CMK (cell line): ENCODE measurements around the gene ENSG00000236543.

GRCh38 chr9:134380620-134381611, 54.7 kb downstream of the RXRA start:
- RRBS: 80% methylated on average over 1 of the region's 22 CpGs

- RRBS: no CpG with 5 or more reads among the region's 32 CpGs
These were observed 81.8 kb downstream of the RXRA start for GRCh38 chr9:134407764-134408786.

DNA sequence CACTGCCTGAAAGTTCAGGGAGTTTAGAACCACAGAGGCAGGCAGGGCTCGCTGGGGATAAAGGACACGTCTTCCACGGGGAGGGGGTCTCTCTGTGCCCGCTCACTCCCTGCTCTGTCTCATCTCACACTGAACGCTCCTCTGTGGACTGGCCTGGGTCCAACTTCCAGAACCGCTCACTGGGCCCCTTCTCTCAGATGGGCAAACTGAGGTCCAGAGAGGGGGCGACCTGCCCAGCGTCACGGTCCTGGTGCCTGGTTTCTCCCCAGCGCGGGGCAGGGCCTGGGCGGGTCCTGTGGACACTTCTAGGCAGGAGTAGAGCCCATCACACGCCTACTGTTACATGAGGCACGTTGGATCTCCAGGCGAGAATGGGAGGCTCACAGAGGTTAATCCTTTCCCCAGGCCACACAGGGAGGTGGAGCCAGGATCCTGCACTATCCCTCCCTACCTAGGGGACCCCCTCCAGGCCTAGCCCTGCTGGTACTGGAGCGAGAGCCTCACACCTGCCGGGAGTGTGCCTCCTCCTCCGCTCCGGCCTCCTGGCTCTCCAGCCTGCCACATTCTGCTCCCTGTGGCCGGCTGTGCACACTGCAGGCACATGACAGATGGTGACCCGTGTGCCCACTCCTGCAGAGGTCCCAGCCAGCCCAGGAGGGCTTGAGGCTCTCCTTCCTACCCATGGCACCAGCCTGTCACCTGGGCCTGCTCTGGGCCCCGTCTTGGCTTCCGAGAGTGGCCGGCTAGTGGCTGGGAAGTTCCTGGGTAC, 93.3 kb downstream of the RXRA start:
- RRBS: 0% methylated on average over 1 of the region's 24 CpGs

DNA sequence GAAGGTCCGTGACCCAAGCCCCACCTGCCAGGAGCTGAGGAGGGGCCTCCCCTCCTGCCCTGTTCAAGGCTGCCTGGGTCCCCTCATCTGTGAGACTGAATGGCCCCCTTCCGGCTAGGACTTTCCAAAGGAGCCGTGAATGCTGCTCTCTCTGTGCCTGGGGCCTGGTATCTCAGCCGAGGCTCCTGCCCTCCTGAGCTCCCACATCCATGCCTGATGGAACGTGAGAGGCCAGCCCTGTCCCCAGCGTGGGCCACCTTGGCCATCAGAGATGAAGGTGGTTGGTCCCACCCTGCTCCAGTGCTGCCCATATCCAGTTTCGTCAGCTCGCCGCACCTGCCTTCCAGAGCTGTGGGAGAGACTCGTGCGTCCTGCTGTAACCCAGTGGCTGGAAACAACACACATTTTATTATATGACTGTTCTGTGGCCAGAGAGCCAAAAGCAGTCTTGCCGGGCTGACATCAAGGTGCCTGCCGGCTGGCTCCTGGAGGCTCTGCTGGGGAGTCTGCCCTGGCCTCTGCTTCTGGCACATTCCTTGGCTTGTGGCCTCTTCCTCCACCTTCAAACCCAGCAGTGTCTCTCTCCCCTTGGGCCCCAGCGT, 94.6 kb downstream of the RXRA start:
- RRBS: no CpG with 5 or more reads among the region's 14 CpGs

DNA sequence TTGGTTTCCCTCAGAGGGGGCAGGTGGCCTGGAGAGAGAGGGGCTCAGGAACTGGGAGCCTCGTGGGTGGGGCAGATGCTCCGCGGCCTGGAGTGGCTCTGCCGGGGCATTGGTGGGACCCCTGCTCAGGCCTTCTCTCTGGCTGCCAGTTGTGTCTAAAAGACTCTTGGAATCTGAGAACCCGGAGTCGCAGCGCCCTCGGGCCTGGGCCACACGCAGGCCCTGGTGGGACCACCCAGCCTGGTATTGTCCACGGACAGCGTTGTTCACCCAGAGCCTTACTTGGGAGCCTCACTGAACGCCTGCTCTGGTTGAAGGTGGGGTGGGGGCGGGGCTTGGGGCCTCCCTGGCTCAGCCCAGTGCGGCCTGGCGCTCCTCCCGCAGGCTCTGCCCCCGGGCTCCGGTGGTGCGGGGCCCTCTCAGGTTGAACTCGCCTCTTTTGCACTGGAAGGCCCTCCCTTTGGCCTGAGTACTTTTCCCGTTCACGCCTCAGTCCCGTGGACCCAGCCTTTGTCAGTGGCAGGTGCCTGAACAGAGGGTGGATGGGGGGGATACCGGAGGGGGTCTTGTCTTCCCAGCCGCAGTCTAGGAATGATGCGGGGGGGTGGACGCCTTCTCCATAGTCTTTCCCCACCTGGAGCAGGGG, 111.5 kb downstream of the RXRA start:
- RRBS: 96% methylated on average over 2 of the region's 27 CpGs

DNA sequence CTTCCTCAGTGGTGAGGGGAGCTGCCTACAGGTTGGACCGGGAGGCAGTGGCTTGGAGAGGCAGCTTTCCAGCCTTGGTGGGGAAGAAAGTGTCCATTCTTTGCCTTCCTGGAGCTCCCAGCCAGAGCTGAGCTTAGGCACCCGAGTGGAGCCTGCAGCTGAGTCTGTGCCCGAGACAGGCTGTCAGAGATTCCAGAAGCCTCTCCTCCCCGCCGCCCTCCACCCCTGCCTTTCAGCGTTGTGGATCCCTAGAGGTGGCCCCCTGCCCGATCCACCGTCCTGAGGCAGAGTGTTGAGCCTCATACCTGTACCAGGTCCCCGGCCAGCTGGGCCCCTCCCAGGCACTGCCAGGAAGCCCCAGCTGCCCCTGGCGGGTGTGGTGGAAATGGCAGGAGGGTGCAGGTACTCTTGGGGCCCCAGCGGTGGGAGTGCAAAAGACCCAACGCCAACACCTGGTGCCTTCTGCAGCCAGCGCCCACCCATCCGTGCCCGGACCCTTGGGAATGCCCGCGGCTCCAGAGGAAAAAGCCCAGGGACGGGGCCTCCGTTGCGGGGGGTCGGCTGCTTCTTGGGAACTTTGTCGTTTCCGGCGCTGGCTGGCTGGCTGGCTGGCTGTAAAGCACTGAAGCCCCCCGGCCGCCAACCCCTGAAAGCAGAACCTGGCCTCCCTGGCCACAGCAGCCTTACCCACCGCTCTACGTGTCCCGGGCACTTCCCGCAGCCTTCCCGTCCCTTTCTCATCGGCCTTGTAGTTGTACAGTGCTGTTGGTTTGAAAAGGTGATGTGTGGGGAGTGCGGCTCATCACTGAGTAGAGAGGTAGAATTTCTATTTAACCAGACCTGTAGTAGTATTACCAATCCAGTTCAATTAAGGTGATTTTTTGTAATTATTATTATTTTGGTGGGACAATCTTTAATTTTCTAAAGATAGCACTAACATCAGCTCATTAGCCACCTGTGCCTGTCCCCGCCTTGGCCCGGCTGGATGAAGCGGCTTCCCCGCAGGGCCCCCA, 112.3 kb downstream of the RXRA start:
- RRBS: 97% methylated on average over 14 of the region's 37 CpGs

- RRBS: no CpG with 5 or more reads among the region's 7 CpGs
These were observed 130.7 kb downstream of the RXRA start for GRCh38 chr9:134457013-134457339.

GRCh38 chr9:134475352-134475764, 149.1 kb downstream of the RXRA start:
- RRBS: 62% methylated on average over 11 of the region's 17 CpGs

- RRBS: no CpG with 5 or more reads among the region's 6 CpGs
These were observed 20.2 kb downstream of the COL5A1 start for GRCh38 chr9:134661908-134662107.

DNA sequence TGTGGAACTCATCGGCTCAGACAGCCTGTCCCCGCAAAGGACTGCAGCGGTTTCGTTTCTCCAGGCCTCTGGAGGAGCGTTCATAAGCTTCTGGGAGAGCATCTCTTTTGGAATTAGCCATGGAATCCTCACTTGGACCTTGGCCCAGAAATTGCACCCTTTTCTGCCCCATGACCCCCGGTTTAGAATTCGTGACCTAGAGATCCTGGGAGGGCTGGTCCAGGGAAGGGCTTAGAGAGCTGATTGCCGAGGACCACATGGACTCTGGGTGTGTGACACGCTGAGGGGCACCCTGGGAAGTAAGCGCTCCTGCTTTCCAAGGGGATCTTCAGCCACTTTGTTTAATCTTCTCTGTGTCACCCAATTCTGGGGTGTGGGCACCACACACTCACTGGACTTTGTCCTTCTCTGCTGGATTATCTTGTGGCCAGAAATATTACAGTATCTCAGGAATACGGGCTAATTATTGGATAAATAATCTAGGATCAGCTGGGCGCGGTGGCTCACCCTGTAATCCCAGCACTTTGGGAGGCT, 50.8 kb downstream of the COL5A1 start:
- RRBS: no CpG with 5 or more reads among the region's 13 CpGs

- RRBS: 86% methylated on average over 7 of the region's 38 CpGs
These were observed 112.2 kb downstream of the COL5A1 start for GRCh38 chr9:134753650-134754345.

DNA sequence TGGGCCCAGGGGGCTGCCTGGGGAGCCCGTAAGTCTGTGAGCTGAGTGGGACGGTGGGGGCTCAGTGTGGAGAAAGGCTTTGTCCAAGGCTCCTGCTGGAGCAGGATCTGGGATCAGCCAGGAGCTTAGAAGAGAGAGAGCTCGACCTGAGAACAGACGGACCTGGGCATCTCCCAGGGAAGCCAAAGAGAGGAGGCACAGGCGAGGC, 117.0 kb upstream of the FCN2 start:
- RRBS: no CpG with 5 or more reads among the region's 5 CpGs

DNA sequence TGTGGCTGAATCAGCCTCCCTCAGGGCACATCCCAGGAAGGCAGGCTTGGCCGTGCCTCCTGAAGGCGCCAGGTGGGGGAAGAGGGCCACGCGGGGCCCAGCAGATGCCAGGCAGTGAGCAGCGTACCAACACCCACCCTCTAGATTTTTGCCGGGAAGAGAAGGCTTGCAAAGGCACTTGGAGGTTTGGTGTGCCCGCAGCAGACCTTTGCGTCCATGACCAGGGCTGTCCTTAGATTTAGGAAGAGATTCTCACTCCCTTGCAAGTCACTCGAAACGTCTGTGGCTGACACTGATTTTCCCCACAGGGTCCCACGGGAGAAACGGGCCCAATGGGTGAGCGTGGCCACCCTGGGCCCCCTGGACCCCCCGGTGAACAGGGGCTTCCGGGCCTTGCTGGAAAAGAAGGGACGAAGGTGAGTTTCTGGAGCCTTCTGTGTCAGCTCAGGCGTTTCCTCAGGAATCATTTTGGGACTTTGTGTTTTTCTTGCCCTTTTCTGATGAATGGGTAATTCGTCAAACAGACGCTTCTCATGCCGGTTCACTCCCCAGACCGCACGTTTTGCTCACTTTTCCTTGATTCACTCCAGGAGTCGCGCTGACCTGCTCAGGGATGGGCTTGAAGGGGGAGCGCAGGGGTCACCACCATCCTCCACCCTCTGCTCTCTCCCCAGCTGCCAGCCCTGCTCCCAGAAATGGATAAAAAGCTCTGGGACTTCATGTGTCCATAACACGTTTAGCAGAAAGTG, 77.9 kb upstream of the FCN2 start:
- RRBS: no CpG with 5 or more reads among the region's 26 CpGs

- RRBS: no CpG with 5 or more reads among the region's 15 CpGs
These were observed 69.3 kb upstream of the FCN2 start for GRCh38 chr9:134811267-134811652.

DNA sequence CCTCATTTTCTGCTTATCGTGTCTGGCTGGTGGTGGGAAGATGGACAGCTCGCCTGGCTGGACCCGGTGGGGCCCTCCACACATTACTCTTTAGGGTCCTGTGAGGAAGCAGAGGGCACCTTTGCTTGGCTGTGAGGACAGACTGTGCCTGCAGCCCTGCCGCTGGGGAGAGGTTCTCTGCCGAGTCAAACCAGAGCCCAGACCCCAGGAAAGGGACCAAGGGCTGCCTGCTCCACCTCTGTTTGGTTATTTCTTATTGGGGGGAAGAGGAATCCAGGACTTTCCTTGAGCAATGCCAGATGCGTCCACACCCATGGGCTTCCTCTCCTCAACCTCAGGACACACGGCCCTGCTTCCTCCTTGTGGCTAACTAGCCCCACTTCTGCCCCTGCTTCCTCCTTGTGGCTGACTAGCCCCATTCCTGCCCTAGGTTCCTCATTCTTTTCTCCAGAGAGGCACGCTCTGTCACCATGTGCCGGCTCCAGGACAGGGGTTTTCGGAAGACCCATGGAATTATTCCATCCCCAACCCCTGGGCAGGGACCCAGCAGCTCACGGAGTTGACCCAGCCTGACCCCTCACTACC, 11.4 kb upstream of the FCN1 start:
- RRBS: no CpG with 5 or more reads among the region's 11 CpGs

DNA sequence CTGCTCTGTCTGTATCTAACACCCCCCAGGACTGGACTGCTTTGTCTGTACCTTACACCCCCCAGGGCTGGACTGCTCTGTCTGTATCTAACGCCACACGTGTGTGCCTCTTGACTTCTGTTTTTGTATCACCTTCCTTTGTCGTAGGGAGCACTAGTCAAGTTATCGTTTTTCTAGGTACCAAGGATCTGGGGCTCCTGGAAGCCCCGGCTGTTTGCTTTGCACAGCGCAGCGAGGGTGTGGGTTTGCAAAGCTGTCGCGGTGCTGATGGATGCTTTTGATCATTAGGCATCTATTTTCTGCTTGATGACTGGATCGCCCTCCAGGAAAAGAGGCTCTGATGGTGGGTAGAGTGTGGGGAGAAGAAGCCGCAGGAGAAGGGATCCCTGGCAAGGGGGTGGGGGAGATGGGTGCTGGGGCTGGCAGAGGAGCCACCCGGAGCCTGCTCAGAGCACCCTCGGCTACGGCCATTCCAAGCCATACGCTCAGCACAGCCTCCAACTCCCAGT, 21.7 kb downstream of the OLFM1 start:
- RRBS: no CpG with 5 or more reads among the region's 15 CpGs

- RRBS: no CpG with 5 or more reads among the region's 16 CpGs
These were observed 172.8 kb upstream of the PPP1R26 start for GRCh38 chr9:135306673-135307305.

DNA sequence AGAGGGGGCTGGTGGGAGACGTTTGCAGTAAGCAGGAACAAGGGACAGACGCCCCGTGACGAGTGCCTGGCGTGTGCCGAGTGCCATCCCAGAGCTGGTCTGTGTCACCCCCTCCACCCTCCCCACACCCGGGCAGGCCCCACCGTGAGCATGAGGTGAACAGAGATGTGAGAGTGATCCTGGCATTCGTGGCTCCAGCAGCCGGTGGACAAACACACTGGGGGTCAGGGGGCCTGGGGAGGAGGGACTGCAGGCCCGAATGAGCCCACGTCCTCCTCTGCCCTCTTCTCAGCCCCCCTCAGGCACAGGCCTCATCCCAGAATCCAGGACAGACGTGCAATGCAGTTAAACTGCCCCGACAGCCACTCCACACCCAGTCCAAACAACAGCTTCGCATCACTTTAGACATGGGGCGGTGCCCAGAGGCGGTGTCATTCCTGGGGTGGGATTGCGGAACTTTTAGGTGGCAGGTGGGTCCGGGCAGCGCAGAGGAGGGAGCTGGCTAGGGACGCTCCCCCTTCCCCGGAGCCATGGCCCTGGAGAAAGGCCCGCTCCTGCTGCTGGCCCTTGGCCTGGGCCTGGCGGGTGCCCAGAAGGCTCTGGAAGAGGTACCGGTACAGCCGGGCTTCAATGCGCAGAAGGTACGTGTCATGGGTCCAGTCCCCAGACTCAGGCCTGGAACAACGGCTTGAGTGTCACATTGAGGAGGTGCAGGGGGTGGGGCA, at the start of gene ENSG00000236543:
Gene ENSG00000236543 (plus strand): TSS at position 474 of the 725 bp plus-strand sequence.
- RRBS: 68% methylated on average over 11 of the region's 29 CpGs

GRCh38 chr9:135822689-135823215, 84.6 kb downstream of the CAMSAP1 start:
- RRBS: no CpG with 5 or more reads among the region's 19 CpGs

GRCh38 chr9:135904780-135905356, 2.5 kb downstream of the CAMSAP1 start:
- RRBS: no CpG with 5 or more reads among the region's 20 CpGs